Epidermal melanocyte (primary cell): ENCODE measurements around a stretch of chr5.

DNA sequence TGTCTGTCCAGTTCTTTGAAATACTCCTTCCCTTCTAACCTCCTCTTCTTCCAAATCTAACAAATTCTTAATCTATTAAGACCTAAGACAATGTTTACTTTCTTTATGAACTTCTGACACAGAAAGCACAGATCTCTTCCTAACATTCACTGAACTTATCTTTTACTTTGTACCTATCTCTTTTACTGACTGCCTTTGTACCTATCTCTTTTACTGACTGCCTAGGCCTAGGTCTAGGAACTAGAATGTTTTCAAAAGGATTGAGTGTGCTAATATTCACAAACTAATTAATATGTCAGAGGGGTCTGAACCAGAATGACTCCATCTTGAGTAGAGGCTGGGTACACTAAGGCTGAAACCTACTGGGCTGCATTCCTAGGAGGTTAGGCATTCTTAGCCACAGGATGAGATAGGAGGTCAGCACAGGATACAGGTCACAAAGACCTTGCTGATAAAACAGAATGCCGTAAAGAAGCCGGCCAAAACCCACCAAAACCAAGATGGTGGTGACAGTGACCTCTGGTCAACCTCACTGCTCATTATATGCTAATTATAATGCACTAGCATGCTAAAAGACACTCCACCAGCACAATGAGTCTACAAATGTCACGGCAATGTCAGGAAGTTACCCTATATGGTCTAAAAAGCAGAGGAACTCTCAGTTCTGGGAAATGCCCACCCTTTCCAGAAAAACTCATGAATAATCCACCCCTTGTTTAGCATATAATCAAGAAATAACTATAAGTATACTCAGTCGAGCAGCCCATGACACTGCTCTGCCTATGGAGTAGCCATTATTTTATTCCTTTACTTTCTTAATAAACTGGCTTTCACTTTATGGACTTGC, 2.5 kb upstream of the RHOBTB3 start:
- RRBS: no CpG with 5 or more reads among the region's 4 CpGs

GRCh38 chr5:95732241-95732434, 1.0 kb downstream of the RHOBTB3 start:
- RRBS: no CpG with 5 or more reads among the region's 2 CpGs

- RRBS: no CpG with 5 or more reads among the region's 3 CpGs
These were observed 540 bp upstream of the GLRX start for GRCh38 chr5:95823099-95823432.

GRCh38 chr5:95856615-95857076, 34.1 kb upstream of the GLRX start:
- RRBS: no CpG with 5 or more reads among the region's 6 CpGs

GRCh38 chr5:95861892-95862230, 39.3 kb upstream of the GLRX start:
- RRBS: no CpG with 5 or more reads among the region's 4 CpGs

GRCh38 chr5:95869906-95870784, 47.6 kb upstream of the GLRX start:
- RRBS: no CpG with 5 or more reads among the region's 3 CpGs

GRCh38 chr5:95900859-95901151, 60.8 kb downstream of the ELL2 start:
- RRBS: no CpG with 5 or more reads among the region's 1 CpG

DNA sequence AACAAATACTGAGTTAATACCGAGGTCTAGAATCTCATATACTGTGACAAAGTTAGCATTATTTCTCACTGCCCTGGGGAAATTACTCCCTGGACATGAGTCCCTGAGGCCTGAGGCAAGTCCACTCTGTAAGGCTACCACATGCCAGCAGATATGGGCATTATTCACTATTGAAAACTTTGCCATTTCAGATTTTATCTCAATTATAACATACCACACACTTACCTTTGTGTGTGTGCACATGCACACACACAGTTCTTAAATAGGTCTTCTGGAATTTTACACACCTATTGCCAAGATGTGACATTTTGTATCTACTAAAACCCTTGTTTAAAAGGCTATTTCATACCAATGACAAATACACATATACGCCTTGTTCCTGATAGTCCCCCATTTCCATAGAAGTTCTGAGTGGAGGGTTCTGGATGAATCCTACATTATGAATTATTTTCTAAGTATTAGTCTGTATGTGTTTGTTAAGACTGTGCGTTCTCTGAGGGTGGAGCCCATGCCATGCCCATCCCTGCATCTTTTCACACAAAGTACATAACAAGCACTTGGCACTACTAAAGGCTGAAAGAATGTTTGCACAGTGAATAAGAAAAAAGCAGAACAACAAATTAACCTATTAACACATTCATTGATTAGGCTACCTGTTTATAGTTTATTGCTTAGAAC, 22.7 kb downstream of the ELL2 start:
- RRBS: no CpG with 5 or more reads among the region's 3 CpGs

DNA sequence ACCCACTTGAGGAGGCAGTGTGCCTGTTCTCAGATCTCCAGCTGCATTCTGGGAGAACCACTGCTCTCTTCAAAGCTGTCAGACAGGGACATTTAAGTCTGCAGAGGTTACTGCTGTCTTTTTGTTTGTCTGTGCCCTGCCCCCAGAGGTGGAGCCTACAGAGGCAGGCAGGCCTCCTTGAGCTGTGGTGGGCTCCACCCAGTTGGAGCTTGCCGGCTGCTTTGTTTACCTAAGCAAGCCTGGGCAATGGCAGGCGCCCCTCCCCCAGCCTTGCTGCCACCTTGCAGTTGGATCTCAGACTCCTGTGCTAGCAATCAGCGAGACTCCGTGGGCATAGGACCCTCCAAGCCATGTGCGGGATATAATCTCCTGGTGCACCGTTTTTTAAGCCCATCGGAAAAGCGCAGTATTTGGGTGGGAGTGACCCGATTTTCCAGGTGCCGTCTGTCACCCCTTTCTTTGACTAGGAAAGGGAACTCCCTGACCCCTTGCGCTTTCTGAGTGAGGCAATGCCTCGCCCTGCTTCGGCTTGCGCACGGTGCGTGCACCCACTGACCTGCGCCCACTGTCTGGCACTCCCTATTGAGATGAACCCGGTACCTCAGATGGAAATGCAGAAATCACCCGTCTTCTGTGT, 147.0 kb upstream of the ELL2 start:
- RRBS: no CpG with 5 or more reads among the region's 19 CpGs

DNA sequence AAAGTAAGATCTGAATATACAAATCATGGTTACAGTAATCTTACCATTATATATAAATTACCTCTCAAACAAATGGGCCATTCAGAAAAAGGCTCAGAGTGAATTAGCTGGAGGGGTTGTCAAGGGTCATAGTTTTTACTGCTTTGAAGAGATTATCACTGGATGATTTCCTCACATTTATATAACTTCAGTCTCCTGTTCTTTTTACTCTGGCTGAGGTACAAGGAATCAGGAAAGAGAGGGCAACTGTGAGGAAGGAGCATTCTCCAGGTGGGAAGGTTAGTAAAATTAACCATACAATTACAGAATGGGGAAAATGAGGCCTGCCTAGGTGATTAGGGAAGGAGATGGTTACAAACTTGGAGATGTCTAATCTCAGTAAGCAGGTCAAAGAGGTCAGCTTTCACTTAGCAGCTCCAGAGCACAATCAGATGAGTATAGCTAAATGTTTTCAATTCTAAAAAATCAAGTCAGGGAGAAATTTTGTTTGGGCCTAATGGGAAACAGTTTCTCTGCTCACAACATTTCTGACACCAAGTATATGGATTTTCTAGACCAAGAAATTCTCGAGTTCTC, 148.8 kb upstream of the ELL2 start:
- RRBS: no CpG with 5 or more reads among the region's 1 CpG

- RRBS: no CpG with 5 or more reads among the region's 2 CpGs
These were observed 185.1 kb upstream of the ELL2 start for GRCh38 chr5:96146730-96147207.

DNA sequence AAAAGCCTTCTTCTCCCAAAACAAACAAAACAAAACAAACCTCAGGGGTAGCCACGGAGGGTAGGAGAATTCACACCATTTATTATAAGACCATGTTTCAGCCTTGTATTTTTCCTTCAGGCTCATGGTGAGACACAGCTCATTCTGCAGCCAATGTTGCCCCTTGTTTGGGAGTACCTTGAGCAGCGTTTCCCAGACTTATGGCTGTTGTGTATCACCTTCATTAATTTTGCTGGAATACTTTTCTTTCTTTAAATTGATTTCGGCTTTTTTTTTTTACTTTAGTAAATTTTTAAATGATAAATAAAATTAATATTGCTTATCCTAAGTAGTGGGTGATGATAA, 100.9 kb downstream of the PCSK1 start:
- RRBS: no CpG with 5 or more reads among the region's 3 CpGs

DNA sequence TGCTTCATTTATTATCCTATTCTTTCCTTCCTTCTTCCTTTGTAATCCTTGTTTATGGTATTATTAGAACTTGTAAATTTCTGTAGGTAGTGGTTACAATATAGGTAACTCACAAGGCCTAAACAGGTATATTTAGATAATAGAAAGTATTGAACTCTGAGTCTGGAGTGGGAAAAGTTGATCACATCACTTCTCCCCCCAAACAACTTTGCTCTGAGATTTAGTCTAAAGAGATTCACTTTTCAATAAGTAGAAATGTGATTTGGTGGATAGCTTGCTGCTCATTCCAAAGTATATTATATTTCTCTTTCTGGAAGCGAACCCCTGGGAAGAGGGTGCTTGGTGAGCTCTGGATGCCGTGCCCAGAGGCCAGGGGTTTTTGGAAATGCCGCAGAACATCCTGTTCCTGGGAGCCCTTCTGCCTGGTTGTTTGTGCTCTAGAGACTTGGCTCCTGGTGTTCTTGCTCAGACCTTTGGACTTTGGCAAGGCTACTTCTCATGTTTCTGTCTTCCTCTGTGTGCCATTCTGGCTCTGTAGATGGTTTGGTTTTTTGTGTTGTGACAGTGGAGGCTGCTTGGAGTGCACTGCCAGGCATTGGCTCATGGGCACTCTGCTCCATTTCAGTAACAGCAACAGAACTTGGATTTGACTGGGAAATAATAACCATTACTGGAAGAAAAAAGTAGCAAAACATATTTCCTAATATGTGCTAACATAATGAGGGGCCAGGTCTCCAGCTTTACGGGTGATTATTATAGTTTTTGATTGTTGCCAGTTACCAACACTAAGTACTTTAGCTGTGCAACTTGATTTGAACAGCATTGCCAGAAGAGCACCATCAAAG, 94.5 kb downstream of the PCSK1 start:
- RRBS: no CpG with 5 or more reads among the region's 4 CpGs

DNA sequence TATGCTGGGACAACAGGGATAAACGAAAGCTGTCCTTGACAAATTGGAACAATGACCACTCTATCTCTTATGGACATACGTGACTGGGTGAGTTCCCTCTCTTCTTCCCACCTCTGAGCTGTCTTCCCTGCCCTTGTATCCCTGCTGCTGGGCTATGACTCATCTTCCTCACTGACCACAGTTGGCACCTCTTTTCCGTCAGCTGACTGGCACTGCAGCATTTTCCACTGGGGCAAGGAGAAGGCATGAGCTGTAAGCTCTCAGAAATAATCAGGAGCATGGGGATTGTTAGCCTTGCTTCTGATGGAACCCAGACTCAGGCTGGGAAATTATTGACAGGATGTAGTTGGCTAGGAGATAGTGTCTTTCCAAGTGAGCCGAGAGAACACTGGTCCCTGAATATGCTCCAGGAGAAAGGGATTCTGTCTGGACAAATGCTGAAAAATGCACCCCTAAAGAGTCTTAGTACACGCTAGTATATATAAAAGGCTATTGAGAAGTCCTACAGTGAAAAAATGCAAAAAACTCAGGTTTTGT, 48.6 kb downstream of the PCSK1 start:
- RRBS: no CpG with 5 or more reads among the region's 5 CpGs

GRCh38 chr5:96803577-96804143, 4.1 kb downstream of the ERAP1 start:
- RRBS: no CpG with 5 or more reads among the region's 7 CpGs

- RRBS: no CpG with 5 or more reads among the region's 7 CpGs
These were observed 15.6 kb downstream of the RIOK2 start for GRCh38 chr5:97167256-97168113.

DNA sequence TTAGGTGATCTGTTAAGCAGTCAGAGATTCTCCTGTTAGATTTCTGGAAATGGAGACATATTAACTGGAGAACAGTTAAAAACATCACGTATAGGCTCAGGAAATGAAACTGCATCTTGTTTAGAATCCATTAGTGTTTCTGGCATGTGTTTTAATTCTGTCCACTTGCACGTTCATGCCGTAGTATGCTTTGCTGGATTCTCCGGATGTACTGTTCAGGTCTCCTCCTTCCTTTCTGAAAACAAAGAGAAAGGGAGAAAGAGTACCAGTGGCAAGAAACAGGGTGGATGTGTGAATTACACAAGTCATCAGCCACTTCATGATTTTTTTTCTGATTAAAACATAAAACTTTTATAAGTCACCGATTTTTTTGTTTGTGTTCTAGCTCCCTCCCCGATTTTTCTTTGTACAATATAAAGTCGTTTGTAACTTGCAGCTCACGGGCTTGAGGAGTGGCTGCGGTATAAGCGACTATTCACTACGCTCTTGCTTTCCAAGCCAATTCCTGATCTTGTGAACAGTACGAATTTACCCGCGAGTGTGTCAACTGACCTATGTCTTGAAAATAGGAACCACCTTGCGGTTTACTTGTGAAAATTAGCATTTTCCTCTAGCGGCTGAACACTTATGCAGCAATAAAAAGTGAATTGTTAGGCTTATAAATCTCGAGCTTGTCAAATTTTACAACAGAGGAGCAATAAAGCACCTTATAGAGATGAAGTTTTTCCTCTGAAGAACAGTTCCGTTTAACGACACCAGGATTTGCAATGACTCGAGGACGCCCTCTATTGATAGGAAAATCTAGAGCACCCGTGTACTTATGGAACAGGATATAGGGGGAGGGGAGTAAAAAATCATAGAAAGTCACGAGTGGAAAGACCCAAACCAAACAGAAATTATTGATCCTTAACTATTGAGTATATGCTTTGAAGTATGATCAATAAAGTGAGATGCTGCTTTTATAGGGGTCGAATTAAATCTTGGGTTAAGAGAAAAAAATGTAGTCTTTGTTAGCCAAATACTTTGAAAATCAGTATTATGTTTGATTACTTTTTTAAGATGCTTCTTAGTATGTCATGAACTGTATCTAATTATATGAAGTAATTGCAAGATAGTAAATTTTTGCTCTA, 2.1 kb upstream of the RGMB start:
- RRBS: no CpG with 5 or more reads among the region's 24 CpGs

GRCh38 chr5:98779160-98780212, 6.0 kb downstream of the RGMB start:
- RRBS: no CpG with 5 or more reads among the region's 13 CpGs

- RRBS: no CpG with 5 or more reads among the region's 1 CpG
These were observed 2.7 kb downstream of the CHD1 start for GRCh38 chr5:98925993-98926586.